GM19240 (cell line): ENCODE results near the genes BEX3 and TEX13A.

GRCh38 chrX:102339538-102339804, 92.5 kb downstream of the NXF2 start:
- RRBS = no CpG with 5 or more reads among the region's 6 CpGs

DNA sequence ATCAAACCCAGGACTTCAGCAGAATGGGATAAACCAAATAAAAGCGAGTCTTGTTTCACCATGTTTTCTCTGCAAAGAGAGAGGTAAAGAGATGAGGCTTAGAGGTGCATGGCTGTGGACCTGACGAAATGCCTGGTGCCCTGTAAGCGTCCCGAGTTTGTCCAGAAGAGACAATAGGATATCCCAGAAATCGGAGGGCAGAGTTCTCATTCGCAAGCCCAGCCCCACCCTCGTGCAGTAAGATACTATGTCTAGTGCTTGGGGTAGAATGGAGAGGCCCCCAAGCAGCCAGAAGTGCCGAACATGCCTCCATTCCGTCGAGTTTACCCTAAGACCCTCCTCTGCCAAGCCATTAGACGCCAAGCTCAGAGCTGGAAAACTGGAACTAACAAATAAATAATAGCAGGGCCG, 735 bp downstream of the TMSB15A start:
- RRBS = no CpG with 5 or more reads among the region's 12 CpGs

- RRBS = 39% methylated on average over 17 of the region's 53 CpGs
Measured at GRCh38 chrX:103215406-103216557, 874 bp downstream of the BEX4 start.

DNA sequence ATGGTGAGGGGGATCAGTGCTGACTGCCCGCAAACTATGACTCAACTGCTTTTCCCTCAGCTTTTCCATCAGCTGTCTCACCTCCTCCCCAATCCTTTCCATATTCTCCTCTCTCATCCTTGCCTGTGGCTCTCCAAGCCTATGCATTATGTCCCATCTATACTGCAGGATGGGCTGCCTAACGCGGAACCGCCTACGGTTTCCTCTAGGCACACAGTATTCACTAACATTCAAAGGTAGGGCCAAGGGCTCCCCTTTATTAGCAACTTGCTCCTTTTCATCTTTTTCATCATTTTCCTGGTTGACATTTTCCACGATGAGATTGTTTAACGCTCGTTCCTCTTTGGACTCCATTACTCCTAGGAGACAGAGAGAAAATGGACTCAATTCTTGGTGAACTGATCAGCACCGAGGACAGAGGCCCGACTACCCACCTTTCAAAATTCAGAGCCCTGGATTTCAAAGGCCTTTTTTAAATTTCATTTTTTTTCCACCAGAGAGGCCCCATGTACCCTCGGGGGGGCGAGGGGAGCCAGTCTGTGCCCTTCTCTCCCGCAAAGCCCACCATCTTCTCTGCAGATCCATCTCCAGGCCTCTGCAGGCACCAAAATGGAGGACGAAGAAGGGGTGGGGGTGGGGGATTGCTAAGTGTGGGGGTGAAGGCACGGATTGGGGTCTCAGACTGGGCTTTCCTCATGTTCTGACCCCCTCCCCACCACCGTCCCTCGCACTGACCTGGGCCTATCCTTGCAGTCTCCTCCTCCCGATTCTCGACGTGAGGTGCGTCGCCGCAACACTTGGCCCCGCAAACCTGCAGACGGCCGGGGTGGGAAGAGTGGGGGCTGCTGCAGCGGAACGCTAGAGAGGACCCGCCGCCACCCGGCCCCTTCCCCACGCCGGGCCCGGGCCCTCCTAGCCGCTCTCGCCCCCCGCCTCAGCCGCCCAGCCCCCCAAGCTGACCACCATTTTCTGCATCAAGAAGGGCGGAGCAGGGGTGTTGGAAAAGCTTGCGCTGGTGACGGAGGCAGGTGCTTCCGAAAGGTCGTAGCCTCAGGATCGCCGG, 836 bp downstream of the BEX2 start:
- RRBS = 29% methylated on average over 3 of the region's 45 CpGs

- RRBS = no CpG with 5 or more reads among the region's 40 CpGs
Measured at GRCh38 chrX:103375923-103376698, at the start of gene BEX3. Gene BEX3, plus strand, starts transcription at chrX:103376538.

DNA sequence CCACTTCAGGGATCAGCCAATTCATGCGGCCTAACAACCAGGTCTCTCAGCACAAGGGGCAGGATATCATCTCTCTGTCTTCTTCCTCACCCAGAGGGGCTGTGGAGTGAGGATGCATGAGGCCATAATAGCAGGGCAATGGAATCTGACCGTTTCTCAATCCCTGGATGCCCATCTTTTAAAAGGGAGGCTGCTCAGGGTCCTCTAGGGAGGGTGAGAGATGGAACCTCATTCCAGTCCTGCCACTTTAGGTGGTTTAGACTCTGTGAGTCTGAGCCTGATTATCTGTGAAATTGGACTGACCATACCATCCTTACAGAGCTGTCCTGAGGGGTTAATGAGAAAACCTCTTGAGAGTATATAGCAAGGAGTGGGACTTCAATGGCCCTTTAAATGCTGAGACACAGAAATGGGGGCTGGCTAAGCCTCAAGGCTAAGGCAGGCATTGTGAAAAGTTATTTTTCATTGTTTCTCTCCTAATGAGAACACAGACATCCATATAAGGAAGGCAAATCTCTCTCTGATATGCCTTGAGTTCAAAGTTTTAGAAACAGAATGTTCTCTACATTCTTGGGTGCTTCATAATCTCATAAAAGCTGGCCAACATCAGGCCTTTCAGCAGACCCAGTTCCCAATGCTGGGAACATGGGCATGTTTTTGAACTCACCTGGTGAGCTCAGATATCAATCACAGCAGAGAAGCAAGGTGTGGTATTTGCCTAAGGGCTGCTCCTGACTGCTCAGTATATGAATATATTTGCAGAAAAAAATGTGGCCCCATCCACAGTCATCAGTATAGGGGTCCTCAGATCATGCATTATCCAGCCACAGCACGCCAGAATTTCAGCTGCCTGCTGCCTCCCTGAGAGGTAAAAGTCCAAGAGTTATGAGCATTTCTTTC, 19.3 kb upstream of the RAB40A start:
- RRBS = no CpG with 5 or more reads among the region's 3 CpGs

GRCh38 chrX:103586287-103587339, 1.3 kb downstream of the TCEAL4 start:
- RRBS = no CpG with 5 or more reads among the region's 14 CpGs

DNA sequence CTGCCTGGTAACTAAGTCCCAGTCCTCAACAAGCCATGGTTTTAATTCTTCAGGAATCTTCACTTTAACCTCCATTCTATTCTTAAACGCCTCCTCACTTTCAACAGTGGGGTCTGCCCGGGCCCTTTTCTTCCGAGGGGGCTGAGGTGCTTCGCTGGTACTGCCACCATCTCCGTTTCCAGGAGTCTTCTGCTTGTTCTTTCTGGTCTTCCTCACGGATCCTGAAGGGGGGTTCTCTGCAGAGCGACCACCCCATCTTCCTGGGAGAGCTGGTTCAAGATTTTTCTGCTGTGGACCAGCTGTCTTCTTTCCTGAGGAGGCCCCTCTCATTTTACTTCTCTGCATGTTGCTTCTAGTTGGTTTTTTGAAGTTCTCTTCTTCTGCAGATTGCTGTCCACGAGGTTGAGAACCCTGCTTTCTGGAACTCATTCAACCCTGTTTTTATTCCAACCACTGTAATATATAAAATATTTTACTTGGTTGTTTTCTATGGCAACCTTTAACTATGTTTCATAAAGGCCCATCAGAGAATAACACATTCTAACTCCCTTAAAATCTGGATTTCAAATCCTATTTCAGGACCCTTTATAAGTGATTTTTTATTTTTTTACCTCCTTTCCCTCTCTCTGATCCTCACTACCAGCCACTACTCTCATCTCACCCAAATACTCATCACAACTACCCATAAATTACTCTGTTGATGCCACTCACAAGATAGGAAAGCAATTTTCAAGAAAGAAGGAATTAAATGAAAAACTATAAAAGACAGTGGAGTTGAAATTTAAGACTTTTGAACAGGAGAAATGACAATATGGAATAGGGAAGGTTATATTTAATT, 9.7 kb downstream of the MORF4L2 start:
- RRBS = no CpG with 5 or more reads among the region's 8 CpGs

DNA sequence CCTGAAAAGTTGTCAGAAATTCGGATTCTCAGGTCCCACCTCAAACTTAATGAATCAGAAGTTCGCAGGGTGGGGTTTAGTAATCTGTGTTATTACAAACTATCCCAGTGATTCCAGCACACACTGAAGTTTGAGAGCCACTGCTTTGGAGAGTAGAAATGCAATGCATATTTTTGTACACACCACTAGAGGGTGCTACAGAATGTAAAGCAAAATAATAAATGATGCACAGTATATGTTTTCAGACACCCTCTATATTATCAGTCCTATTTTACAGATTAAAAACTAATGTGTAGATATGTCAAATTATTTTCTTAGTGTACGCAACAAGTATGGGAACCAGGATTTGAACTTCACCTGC, 2.5 kb upstream of the MORF4L2 start:
- RRBS = no CpG with 5 or more reads among the region's 3 CpGs

DNA sequence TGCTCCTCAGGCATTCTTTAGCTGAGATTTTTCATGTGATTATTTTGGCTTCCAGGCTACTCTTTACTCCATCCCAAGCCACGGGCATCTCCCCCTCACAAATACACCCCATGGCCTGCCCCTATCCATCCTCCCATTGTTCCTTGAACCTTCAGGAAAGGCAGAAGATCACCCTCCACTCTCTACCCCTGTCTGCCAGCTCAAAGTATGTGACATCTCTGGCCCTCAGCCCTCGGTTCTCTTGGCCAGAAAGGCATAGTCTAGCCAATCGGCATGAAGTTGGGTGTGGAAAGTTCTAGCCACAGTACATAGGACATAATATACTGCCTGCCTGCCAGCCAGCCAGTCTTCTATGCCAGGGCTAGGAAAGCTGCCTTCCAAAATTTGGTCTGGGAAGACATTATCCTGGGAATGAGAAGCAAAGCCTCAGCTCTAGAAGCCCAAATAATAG, 3.2 kb upstream of the PLP1 start:
- RRBS = no CpG with 5 or more reads among the region's 3 CpGs

GRCh38 chrX:104113139-104113848, 971 bp downstream of the ZCCHC18 start:
- RRBS = no CpG with 5 or more reads among the region's 26 CpGs

GRCh38 chrX:104135565-104136207, 21.1 kb downstream of the SLC25A53 start:
- RRBS = no CpG with 5 or more reads among the region's 2 CpGs

GRCh38 chrX:105220571-105220883, at the start of gene TEX13A:
Gene TEX13A, minus strand, starts transcription at chrX:105220694.
- RRBS = no CpG with 5 or more reads among the region's 6 CpGs

- RRBS = no CpG with 5 or more reads among the region's 37 CpGs
Measured at GRCh38 chrX:105796546-105797606, 25.5 kb upstream of the NRK start.

GRCh38 chrX:106177086-106177682, 9.1 kb downstream of the PWWP3B start:
- RRBS = no CpG with 5 or more reads among the region's 18 CpGs

GRCh38 chrX:106959957-106960417, 39.8 kb downstream of the CLDN2 start:
- RRBS = no CpG with 5 or more reads among the region's 2 CpGs

GRCh38 chrX:106998968-106999925, 765 bp downstream of the MORC4 start:
- RRBS = 26% methylated on average over 32 of the region's 84 CpGs

DNA sequence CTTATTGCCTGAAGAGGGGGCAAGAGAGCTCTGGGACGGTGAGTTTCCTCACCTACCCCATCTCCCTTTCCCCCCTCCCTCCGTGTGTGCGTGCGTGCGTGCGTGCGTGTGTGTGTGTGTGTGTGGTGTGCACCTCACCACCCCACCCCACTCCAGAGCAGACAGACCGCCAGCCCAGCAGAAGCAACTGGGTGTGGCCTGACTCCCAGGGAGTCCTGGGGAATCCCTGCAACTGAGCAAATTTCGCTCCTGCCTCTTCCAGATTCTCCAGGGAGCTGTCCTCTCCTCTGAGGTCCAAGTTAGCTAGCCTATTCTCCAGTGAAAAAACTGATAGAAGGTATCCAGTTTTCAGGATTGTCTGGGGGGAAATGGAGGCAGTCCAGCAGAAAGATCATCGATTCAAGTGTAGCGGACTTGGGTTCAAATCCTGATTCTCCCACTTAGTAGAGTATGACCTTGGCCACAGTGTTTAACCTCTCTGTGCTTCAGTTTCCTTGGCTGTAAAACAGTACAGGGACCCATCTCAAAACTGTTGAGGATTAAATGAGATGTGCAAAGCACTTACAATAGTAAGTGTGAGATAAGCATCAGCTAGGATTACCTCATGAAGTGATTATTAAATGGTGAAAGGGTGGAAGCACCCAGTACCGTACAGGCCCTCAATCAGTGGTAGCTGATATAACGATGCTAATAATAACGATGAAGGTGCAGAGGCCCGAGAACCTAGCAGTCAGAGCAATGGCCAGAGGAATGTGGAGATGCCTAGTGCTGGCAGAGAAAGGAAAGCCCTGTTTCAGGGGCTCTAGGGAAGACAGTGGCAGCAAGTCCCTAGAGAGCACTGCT, 45.0 kb downstream of the PRPS1 start:
- RRBS = no CpG with 5 or more reads among the region's 15 CpGs

- RRBS = no CpG with 5 or more reads among the region's 3 CpGs
Measured at GRCh38 chrX:107715096-107715394, 60.5 kb downstream of the TSC22D3 start.